Vagina (tissue), 1 donor: ENCODE measurements around a stretch of chr11.

DNA sequence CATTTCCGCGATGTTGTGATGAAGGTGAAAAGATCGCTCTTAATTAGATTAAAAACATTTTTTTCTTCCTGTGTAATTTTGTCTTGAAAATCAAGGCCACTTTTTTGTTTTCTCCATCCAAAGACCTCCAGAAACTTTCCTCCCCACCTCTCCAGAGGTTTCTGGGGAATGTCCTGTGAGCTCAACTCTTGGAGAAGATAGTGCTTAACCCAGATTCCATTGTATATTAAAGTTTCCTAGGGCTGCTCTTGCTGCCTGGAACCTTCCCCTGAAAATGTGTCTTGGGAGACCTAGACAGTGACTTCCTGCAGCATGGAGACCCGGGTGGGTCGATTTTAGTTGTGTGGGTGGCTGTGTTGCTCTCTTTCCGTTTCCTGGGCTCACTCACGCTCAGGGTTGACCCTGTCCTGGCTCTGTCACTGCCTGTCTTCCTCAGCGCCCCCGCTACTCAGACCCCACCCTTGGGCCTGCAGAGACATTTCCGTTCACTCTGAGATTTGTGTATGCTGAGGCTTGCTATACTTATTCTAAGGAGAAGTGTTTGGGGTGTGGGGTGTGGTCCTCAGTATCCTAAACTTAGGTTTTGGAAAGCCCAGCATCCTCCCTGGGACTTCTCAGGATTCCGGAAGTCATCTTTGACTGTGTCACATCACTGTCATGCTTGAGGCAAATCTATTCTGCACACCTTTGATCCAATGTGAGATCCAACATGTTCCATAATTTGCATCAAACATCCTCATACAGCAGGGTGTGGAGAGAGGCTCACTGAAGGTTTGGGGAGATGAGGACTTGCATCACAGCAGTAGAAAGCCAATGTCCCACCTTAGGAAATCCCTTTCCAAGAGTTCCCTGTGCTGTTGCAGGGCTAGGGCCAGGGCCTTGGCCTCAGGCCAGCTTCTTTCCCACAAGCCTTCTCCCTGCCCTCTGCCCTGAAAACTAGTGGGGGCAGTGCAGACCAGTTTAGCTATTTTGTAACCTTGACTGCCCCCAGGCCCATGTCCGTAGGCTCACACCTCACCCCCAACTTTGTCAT lies 207.8 kb downstream of the KCNQ1 start:
- PRO-cap = no peak
- RAMPAGE, long total RNA = start-site peak on the minus strand centred at position 974 of the sequence, 141 bp wide, 7 reads

GRCh38 chr11:2693767-2694958 lies 191.4 kb downstream of the CDKN1C start:
- PRO-cap = no peak
- RAMPAGE, long total RNA = no peak

DNA sequence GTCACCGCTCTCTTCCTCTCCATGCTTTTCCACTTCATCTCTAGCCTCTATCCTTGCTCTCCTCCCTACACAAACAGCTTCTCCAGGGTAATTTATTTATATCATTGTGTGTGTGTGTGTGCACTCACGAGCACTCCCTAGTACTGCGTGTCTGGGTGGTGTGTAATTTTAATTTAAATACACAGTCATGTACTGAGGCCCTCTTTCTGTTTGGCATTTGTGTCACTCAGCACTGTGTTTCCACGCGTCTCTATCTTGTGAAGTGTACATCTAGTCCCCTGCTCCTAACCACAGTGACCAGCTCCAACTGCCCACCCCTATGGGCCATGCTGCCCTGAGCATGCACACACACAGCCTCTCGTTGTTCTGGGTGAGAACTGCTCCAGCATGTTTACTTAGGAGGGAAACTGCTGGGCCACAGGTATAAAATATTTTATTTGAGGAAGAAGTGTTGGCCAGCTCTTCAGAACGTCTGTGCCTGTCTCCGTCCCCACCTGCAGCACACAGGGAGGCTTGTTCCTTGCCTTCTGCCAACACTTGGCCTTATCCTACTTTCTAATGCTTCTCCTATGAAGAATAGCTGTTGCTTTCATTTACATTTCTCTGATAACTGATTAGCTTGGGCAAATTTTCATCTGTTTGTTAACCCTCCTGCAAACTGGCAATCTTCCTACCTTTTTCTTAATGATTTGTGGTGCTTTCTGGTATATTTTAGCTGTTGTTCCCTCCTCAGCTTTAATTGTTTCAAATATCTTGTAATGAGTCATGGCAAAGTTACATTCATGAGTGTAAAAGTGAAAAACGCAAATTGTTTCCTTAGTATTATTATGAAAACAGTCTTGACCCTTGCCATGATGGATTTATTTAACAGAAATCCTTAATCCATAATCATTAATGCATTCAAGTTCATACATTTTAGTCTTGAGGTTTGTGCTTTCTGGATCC lies 190.1 kb downstream of the CDKN1C start:
- PRO-cap = no peak
- RAMPAGE, long total RNA = start-site peak on the minus strand centred at position 253 of the sequence, 133 bp wide, 30 reads

- PRO-cap = no peak
- RAMPAGE, long total RNA = start-site peak on the minus strand at chr11:2698789-2699280, 28 reads
Measured at GRCh38 chr11:2698735-2699566, 186.6 kb downstream of the CDKN1C start.

DNA sequence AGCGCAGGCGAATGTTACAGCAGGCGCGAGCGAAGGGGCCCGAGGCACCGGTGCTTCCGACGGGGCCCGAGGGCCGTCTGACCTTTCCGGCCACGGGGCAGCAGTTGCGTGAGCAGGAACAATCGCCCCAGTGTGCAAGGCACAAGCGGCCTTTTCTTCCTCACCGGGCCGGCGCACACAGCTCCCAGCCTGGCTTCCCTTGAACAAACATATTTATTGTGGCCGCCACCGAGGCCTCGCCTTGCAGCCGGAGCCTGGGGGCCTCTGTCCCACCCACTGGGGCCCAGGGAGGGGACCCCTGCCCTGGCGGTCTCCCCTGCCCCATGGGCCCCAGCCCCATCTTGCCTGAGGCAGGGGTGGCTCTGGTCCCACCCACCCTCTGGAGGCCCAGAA lies 153.0 kb downstream of the CDKN1C start:
- PRO-cap = no peak
- RAMPAGE, long total RNA = no peak

DNA sequence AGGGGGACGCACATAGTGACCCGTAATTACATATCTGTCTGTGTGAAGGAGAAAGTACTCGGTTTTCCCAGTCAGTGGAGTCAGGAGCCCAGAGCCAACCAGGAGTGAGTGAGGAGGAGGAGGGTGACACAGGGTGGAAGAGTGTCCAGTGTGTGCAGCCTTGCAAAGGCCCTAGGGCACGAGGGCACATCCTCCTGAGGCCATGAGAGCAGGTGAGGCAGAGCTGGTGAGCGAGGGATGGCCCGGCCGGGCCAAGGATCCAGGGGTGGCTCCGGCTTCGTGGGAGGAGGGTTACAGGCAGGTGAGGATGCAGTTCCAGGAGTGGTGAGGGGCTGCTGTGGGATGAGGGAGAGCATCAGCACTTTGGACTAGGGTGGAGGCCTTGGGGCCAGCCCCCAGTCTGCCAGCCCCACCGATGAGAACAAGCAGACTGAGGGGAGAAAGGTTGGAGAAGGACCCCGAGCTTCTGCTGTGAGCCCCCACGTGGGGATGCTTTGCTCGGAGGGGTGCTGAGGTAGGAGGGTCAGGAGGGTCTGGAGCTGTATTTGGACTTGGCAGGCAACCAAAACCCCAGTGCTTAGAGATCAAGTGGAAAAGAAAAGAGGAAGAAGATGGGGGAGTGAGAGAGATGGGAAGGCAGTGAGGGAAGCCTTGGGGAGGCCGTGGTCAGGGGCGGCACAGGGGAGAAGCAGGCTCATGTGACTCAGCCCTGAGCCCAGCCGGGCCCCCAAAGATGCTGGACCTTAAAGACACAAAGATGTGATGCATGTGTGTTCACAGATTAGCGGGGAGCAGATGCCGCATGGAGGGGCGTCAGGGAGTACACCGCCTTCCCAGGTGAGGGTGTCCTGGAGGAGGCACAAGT lies 91.5 kb downstream of the CDKN1C start:
- PRO-cap = no peak
- RAMPAGE, long total RNA = no peak

- PRO-cap = no peak
- RAMPAGE, long total RNA = no peak
Measured at GRCh38 chr11:2805458-2806137, 80.0 kb downstream of the CDKN1C start.

DNA sequence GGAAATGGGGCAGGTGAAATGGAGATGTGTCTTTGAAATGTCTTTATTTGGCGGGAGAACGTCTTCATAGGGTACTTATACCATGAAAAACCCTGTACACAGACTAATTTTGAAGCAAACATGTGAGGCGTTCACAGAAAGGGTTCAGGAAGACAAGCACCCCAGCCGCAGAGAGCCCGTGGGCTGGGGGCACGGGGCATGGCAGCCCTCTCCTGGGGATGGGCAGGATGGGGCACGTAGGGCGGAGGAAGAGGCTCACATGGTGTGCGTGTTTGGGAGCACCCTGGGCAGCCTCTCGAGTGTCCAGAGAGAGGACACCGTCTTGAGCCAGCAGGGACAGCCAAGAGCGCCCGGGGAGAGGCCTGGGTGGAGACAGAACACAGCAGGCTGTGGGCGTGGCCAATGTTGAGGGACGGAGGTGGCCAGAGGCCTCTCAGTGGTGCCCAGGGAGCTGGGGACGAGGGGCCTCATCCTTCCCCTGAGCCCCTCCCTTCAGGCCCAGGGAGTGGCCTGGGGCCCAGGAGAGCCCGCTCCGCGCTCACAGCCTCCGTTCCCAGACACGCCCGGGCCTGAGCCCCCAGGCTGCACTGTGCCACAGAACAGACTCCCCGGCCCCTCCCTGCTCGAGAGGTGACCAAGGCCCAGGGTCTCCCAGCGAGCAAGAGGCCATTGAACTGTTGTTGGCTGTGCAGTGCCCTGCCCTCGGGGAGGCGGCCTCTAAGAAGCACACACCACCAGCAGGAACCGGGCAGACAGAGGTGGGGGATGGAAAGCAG lies 48.5 kb downstream of the CDKN1C start:
- PRO-cap = bidirectional peak, plus-strand start at position 402 of the sequence, minus-strand start at position 301 of the sequence
- RAMPAGE, long total RNA = no peak

- PRO-cap = bidirectional peak, plus-strand start at chr11:2898957, minus-strand start at chr11:2898851
- RAMPAGE, long total RNA = no peak
Measured at GRCh38 chr11:2898330-2899339, 3.4 kb upstream of the SLC22A18 start.

DNA sequence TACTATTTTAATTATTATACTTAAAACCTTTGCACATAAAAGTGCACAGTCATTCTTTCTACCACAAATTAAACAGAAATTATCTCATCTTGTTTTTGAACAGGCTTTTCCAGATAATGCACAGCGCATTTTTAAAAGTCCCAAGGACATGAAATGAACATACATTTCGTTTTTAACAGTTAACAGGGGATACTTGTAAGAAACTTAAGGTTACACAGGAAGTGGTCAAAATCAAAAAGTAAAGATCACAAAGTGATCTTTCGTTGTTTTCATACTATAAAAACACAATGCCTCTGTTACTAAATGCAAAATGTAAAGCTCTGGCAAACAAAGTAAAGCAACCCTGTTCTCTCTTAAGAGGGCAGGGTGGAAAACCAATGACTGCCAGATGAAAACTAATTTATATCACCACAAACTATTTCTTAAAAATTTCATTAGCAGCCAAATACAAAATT lies 3.5 kb downstream of the NAP1L4 start:
- PRO-cap = no peak
- RAMPAGE, long total RNA = no peak

DNA sequence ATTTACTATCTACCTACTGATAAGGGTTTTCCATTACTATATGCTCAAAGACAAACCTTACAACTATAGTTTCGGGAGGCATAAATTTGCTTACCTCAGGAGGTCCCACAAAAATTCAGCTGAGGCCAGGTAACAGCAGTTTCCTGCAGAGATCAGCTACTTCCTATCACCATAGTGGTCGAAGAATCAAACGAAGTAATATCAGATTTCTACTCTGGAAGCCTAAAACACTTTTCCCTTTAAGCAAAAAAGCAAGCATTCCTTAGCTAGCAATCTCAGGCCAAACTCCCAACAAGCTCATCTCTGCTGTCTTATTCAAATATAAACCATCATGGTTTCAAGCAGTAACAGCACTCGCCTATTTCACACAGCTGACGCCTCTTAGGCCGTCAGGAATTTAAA lies 3.1 kb downstream of the NAP1L4 start:
- PRO-cap = no peak
- RAMPAGE, long total RNA = no peak

DNA sequence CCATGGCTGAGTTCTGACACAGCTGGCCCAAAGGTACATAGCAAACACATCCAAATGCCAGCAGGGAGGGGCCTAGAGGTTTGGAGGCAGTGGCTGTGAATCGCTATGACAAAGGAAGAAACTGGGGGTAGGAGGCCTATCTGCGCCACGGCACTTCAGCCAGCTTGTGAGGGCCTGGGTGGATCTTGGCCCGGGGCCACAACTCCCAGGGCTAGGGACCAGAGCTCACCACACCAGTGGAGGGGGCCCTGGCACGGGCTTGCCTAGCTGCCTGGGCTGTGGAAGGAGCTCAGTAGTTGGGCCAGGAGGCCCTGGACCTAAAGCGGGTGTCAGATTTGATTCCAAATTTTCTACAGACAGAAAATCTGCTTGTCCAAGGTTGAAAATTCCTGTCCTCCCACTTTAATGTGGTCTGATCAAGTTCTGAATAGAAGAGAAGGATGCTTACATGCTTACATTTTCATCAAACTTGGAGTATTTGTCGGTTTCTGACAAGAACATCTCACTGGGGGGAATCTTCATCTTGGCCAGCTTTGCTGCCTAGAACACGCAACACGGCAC lies 9.5 kb upstream of the NAP1L4 start:
- PRO-cap = no peak
- RAMPAGE, long total RNA = no peak

- PRO-cap = no peak
- RAMPAGE, long total RNA = no peak
Measured at GRCh38 chr11:3036911-3037405, 20.3 kb downstream of the CARS1 start.

GRCh38 chr11:3043020-3043945 lies 13.9 kb downstream of the CARS1 start:
- PRO-cap = no peak
- RAMPAGE, long total RNA = no peak

DNA sequence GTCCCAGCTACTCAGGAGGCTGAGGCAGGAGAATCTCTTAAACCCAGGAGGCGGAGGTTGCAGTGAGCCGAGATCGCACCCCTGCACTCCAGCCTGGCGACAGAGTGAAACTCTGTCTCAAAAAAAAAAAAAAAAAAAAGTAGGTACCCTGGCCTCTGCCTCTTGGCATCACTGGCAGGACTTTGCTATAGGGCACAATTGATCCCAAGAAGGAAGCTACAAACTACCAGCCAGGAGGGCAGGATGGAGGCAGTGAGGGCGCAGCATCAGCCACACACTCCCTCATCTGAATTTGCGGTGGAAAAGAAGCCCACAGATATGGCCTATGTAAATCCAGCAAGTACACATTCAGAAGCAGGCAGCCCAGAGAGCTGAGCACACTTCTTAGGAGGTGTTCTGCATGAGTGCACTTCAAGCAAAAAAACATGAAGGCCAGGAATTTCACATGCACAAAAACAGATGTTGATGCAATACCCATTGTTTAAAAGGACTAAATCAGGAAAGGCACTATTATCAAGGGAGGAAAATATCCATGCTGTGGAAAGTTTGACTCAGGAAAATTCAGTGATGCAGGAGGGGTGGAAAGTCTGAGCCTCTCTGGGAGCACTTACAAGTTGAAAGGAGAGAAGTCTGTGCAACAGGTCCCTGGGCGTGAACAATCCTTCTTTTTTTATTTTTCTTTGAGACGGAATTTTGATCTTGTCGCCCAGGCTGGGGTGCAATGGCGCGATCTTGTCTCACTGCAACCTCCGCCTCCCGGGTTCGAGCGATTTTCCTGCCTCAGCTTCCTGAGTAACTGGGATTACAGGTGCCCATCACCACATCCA lies 15.7 kb upstream of the CARS1 start:
- PRO-cap = bidirectional peak, plus-strand start at position 612 of the sequence, minus-strand start at position 427 of the sequence
- RAMPAGE, long total RNA = no peak

- PRO-cap = no peak
- RAMPAGE, long total RNA = no peak
Measured at GRCh38 chr11:3092940-3093687, 35.9 kb upstream of the CARS1 start.

GRCh38 chr11:3100133-3100668 lies 43.0 kb upstream of the CARS1 start:
- PRO-cap = unidirectional peak, minus-strand start at chr11:3100266
- RAMPAGE, long total RNA = start-site peak on the minus strand at chr11:3100243-3100327, 23 reads

DNA sequence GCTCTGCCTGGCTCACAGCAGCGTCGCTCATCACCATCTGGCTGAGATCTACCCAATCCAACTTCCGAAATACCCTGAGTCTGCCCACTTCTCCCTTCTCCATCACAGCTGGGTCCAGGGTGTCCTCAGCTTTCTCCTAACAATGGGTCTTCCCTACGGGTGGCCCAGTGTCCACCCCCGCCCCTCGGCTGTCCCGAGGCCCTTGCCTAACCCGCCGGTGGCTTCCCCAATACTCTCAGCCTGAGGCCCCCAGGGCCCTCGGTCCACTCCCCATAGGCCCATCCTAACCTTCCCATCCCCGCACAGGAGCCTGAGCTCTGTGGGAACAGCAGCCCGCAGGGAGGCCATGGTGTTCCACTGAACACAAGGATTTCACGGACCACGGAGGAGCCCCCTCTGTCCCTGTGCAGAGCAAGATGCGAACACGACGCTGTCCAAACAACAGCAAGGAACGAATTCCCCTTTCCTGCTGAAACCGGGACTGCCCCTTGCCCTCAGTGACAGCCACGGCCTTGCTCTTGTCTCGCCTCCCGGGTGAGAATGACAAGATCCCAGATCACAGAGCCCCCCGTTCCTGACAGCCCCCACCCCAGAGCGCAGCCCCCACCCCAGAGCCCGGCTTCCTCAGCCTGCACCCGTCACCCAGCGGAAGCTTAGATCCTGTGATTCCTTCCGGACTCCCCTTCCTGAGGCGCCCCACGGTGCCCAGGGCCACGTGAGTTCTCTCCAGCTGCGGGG lies 48.8 kb upstream of the CARS1 start:
- PRO-cap = no peak
- RAMPAGE, long total RNA = no peak

DNA sequence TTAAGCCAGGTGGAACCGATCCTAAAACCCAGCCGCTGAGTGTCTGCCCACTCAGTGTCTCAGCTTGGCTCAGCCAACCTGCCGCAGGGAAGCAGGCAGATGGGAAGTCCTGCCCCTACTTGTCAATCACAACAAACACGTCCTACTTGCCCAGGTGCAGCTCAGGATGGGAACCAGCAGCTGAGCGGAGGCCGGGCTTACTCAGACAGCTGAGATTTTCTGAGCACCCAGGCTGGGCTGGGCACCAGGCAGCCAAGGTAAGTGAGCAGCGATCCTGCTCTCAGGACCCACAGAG lies 34.5 kb downstream of the OSBPL5 start:
- PRO-cap = no peak
- RAMPAGE, long total RNA = no peak

- PRO-cap = no peak
- RAMPAGE, long total RNA = start-site peak on the minus strand at chr11:3153297-3153986, 9 reads
Measured at GRCh38 chr11:3153265-3153886, 11.7 kb downstream of the OSBPL5 start.